Mesenchymal stem cell of adipose (primary cell): ENCODE data around the gene LRRN3.

DNA sequence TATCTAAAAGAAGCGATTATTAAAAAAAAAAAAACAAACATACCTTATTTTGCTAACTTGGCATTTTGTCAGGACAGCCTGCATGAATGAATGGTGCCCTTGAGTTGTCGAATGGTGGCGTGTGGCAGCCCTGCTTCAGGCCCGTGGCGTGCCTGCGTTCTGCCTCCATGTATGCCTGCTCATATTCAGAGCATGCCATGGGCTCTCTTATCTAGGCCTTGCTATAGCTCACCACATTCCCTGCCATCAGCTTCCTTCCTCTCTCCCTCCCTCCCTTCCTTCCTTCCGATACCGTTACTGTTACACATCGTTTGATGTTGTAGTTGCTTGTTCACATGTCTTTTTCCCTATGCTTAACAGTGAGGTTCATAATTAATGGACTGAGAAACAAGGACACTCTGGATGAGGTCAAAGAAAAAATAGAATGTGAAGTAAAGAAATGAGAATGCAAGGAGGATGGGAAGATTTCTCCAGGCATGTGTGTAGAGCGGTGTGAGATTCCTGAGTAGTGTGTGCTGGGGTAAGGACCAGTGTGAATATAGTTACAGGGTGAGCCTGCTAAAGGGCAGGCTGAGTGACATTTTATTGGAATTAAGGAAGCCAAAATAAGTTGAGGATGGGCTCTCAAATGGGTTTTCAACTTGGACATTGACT is 35.0 kb downstream of the PRKAR2B start:
- CAGE, long polyA plus RNA, result no peak

DNA sequence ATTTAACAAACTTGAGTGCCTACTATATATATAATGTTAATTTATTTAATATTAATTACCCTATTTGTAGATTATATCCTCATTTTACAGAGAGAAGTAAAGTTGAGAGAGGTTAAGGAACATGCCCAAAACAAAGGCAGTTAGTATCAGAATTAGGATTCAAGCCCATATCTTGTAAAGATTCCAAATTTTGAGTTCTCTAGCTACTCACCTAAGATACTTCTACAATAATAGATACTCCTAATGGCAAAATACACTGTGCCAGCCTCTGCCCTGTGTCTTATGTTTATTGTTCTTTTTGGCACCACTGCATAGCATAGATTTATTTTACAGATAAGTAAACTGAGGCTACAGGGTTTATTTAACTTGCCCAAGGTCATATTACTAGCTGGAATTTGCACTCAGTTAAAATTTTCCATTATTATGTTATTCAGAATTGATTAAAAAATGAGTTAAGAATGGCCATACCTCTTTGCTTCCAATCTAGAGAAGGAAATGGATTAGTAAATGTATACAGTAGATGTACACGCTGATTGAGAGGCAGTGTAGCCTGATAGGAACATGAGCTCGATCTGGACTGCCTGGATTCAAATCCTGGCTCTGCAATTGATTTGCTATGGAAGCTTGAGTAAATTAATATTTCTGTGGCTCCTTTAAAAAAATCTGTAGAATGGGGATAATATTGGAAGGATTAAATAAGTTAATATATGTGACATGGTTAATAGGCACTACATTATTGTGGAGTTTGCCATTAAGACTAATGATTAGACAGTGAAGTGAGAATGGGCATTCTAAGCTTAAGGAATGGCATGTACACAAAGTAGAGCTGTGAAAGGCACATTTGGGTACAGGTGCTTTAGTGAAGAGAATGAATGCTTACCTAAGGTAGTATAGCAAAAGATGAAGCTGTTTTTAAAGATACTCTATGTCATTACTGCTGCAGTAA is 24.7 kb downstream of the HBP1 start:
- CAGE, long polyA plus RNA, result no peak

DNA sequence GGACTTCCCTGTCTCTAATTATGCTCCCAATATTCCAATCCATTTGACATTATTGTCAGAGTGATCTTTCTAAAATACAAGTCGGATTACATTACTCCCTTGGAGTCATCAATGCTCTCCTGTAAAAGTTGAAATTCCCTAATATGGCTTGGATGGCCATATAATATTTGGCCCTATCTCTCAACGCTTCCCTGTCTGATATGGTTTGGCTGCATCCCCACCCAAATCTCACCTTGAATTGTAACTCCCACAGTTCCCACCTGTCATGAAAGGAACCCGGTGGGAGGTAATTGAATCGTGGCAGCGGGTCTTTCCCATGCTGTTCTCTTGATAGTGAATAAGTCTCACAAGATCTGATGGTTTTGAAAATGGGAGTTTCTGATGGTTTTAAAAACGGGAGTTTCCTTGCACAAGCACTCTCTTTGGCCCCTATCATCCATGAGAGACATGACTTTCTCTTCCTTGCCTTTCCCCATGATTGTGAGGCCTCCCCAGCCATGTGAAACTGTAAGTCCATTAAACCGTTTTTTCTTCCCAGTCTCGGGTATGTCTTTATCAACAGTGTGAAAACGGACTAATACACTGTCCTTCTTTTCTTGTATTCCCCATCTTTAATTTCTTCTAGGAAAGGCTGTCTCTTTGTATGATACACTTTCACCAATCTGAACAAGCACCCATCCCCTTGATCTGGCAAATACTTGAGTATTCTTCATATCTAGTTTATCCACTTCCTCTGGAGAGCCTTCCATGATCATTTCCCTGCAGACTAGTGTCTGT is 17.5 kb upstream of the GPR22 start:
- CAGE, long polyA plus RNA, result no peak

DNA sequence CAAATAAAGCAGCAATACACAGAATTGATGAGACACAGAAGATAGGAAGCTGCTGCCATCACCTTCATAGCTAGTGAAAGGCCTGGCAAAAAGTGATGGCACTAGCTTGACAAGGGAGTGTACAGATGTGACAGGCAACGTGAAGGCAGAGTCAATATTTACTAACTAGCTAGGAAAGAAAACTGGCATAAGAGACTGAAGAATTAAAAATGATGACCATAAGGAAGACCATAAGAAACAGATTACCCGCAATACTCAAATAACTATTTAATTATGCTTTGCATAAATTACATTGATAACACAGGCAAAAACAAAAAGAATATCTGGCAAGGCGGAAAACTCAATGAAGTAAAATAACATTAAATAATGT is 9.5 kb downstream of the GPR22 start:
- CAGE, long polyA plus RNA, result no peak

- CAGE, long polyA plus RNA, result no peak
Observed at GRCh38 chr7:107591243-107592114, 11.4 kb downstream of the BCAP29 start.

GRCh38 chr7:107661380-107662402 is 1.1 kb downstream of the SLC26A4 start:
- CAGE, long polyA plus RNA, result no peak

GRCh38 chr7:107760908-107761496 is 17.1 kb downstream of the CBLL1 start:
- CAGE, long polyA plus RNA, result no peak

GRCh38 chr7:107785883-107786416 is 17.1 kb downstream of the SLC26A3 start:
- CAGE, long polyA plus RNA, result no peak

DNA sequence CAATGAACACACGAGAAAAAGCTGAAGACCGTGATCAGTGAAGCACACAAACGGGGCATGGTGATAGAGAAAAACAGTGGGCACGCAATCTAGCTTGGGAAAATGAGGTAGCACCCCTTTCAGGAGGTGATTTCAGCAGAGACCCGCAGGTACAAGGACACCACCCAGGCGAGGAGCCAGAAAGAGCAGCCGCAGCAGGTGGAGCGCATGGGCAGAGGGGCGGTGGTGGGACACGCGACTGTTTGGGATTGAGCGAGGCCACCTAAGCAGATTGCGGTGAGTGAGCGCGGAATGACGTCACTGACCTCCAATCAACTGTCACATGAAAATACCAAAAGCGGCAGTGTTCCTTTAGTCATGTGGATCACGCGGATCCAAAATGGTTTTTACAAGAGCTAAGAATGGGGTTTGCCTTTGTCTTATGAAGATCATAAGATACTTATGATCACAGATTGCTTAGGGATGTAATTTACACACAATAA is 40.1 kb upstream of the SLC26A3 start:
- CAGE, long polyA plus RNA, result no peak

DNA sequence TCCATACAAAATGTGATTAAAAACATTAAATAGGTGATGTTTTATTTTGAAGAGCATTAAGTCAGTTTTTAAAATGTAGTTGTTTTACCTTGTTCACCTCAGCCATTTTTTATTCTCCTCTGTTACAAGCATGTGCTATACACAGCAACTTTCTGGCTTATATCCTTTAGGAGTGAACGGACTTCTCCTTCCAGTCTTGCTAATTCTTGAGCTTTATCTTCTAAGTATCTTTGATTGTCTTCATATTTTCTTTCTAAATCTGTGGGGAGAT is 32.8 kb downstream of the DLD start:
- CAGE, long polyA plus RNA, result no peak

DNA sequence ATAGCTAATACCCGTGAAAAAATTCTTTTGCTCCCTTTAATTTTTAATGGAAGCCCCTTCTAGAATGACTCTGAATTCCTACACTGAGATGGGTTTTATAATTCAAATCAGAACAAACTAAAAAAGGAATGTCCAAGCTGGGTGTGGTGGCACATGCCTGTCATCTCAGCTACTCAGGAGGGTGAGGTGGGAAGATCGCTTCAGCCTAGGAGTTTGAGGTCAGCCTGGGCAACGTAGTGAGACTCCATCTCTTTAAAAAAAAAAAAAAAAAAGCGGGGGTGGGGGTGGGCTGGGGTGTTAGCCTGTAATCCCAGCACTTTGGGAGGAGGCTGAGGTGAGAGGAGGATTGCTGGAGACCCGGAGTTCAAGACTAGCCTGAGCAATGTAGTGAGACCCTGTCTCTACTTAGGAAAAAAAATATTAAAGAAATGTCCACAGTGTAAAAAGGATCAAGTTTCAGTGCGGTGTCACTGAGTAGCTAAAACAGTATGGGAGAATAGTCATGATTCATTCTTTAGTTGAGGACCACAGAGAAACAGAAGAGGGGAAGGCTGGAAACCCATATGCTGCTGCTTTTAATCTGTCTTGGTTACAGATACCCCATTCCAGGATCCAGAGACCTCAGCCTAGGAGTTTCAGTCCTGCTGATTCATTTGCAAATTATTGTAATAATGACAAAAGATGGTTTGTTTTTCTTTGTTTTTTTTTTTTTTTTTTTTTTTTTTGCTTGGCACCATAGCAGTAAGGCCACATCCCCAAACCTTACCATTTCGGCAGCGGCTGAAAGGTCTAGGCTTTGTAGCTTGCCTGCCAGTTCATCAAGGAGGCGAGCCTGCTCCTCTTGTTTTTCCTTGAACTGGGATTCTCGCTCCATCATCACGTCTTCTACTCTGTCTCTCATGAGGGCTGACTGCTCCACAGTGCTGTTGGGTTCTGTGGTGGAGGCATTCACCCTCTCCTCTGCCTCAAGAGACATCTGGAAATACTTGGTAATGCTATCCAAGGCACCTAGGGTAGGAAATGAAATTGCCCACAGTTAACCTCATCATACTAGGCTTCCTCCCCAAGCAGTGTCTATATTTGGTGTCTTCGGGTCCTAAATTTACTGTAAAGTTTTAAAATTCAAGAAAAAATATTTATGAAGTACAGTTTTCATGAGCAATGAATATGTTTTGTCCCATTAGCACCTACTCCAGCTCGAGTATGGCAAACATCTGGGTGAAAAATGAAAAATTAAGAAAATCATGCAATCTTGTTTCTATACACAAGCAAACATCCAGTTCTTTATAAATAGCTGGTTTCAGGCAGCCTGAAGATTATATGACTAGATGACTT is 44.1 kb downstream of the DLD start:
- CAGE, long polyA plus RNA, result no peak

GRCh38 chr7:108003996-108005003 is 1.3 kb upstream of the LAMB1 start:
- CAGE, long polyA plus RNA, result no peak

DNA sequence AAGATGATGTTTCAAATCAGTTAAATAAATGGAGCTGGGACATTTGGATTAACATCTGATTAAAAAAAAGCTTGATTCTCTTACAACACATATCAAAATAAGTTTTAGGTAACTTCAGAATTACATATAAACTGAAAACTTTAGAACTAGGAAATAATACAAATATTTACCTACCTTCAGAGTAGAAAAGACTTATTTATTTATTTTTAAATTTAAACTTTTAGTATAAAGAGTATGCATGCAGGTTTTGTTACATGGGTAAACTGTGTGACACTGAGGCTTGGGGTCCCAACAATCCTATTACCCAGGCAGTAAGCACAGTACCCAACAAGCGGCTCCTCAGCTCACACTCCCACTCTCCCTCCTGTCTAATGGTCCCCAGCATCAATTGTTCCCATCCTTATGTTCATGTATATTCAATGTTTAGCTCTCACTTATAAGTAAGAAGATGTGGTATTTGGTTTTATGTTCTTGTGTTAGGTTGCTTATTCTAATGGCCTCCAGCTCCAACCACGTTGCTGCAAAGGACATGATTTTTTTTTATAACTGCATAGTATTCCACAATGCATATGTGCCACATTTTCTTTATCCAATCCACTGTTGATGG is 31.8 kb downstream of the PNPLA8 start:
- CAGE, long polyA plus RNA, result no peak

- CAGE, long polyA plus RNA, result no peak
Observed at GRCh38 chr7:109647947-109648284, 1078.2 kb downstream of the DNAJB9 start.

DNA sequence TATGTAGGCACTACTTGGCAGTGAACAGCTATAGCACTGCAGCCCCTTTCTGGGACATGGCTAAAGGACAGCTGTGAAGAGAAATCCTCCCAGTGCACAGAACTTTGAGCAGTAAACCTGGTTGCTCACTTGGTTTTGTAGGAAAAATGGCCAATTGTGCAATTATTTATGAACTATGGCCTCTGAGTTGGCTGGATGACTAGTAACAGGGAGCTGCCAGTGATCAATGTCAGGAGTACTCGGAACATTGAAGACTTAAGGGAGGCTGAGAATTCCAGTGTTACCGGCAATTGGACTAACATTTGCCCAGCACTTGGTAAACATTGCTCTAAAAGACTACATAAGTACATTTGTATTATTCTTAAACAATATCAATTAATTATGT is 1006.5 kb upstream of the LRRN3 start:
- CAGE, long polyA plus RNA, result no peak

DNA sequence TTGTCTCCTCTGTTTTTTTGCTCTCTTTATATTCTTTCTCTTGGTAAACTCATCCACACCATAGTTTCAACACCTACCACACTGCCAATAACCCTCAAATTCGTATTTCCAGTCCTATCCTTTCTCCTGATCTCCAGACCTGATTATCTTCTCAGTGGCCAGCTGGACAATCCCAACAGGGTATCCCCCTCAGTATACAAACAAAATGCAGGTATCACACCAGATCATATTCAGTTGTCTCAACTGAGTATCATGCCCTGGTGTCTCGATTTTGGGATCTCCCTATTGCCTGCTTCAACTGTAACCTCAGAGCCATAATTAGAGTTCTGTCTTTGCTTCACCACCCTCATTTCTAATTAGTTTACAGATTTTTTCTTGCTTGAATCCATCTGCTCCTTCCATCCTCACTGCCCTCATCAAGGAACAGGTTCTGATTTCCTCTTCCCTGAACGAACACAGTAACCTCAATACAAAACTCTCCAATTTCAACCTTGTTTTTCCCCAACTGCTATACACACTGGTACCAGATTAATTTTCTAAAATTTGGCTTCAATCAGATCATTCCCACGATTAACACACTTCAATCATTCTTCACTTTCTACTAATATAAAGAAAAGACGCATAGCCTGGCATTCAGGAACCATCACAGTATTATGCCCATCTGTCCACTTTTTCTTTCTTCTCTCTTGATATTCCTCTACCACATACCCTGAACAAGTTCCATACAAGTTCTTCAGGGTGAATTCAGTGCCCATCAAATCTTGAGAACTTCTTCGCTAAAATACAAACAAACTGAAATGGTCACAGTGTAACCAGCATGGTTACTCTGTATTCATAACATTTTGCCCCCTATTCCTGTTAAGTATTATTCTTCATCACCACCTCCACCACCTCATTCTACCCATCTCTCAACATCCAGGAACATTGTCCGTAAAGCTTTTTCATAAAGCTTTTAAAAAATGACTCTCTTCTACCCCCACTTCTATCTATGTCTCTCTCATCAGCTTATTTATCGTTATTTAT is 404.3 kb upstream of the LRRN3 start:
- CAGE, long polyA plus RNA, result no peak

DNA sequence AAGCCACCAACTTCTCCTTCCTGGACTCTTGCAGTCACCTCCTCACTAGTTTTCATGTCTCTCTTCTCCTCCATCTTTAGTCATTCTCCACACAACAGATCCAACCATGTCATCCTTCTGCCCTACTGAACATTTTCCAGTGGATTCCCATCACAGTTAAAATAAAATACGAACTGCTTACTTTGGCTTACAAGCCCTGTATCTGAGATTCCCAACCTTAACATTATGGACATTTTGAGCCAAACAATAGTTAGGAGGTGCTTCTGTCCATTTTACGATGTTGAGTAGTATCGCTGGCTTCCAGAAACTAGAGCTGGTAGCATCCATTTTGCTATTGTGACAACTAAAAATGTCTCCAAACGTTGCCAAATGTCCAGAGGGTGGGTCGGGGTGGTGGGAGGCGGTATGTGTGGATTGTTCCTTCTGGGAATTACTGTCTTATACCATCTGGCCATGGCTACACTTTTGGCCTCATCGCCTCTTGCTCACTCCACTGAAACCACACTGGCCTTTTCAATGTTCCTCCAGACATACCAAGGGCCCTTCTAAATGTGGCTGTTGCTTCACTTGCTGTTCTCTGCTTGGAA is 190.4 kb upstream of the LRRN3 start:
- CAGE, long polyA plus RNA, result no peak

- CAGE, long polyA plus RNA, result no peak
Observed at GRCh38 chr7:111090960-111091718, at the start of gene LRRN3. LRRN3 (plus strand) TSS chr7:111091127.

DNA sequence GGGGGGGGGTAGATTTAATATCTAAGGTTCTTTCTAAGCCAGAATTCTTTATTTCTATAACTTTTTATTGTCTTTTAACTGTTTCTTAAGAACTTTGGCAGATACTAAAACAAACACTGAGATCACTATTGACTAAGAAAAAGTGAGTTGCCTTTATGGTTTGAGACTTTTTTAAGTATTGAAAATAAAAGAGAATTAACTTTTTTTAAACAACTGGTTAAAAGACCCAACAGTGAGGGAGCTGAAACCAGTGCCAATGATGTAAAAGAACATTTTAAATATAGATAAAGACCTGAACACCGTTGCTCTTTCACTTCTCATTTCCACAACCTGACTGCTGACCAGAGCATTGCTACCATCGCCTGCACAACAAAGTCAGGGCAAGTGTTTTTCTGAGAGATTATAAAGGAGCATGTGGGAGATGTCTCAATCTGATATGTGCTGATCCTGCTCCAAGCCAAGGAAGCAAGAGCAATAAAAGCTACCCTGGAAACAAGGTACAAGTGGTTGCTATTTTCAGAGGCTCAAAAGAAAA is 34.8 kb downstream of the IMMP2L start:
- CAGE, long polyA plus RNA, result no peak

DNA sequence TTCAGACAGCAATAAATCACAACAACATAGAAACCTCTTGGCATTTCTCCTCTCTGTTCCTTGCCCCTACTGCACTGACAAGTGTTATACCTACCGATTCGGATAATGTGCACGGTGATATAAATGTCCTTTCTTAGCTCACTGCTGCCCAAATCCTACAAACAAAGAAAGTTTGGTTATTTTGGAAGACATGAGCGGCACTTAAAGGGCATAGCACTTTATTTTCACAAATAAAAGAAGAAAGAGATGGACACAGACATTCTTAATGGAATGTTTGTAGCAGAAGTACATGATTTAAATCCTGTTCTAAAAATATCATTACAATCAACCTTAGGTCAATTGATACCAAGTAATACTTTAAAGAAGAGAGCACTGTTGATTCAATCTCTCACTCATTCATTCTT is 261.5 kb downstream of the DOCK4 start:
- CAGE, long polyA plus RNA, result no peak